Skeletal muscle tissue (tissue), 7 donors: ENCODE measurements around the genes CST4 and CST7.

DNA sequence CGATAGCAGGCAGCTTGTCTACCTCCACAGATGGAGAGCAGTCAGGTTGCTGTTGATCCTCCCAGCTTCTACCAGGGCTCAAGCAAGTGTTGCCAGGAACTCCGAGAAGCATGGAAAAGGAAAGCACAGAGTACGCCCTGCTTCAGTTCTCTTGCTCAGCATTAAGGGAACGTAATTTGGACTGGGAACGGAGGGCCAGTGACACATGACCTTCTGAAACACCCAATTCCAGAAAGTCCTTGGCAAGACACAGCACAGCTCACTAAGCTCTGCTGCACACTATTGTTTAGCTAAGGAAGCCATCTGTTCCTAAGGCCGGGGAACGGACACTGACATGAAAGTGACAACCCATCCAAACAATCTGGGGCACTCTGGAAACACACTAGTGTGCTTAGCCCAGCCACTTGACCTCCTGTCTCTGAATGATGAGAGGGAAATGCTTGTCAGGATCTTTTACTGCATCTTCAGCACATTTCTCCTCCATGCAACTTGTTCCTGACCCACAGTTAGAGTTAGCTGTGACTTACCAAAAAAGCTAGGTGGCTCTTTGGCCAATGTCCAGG, 56.9 kb upstream of the NXT1 start:
- PRO-cap, 3 experiments, result no peak in any of the 3 experiments
- RAMPAGE, long total RNA, result no peak
- RRBS, 2 experiments, result no CpG with 5 or more reads among the region's 7 CpGs

DNA sequence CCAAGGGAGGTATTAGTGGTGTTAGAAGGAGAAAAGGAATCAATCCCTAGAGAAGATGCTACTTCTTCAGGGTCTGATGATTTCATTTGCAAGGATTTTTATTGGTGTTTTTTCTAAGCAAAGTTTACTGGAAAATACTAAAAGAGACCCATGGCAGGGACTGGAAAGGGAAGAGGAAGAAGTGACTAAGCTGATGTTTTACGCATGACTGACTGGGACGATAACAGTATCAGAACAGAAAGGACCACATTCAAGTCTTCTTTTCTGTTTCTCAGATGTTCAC, 18.7 kb upstream of the NXT1 start:
- PRO-cap, 3 experiments, result no peak in any of the 3 experiments
- RAMPAGE, long total RNA, result no peak
- RRBS, 2 experiments, result no CpG with 5 or more reads among the region's 2 CpGs

DNA sequence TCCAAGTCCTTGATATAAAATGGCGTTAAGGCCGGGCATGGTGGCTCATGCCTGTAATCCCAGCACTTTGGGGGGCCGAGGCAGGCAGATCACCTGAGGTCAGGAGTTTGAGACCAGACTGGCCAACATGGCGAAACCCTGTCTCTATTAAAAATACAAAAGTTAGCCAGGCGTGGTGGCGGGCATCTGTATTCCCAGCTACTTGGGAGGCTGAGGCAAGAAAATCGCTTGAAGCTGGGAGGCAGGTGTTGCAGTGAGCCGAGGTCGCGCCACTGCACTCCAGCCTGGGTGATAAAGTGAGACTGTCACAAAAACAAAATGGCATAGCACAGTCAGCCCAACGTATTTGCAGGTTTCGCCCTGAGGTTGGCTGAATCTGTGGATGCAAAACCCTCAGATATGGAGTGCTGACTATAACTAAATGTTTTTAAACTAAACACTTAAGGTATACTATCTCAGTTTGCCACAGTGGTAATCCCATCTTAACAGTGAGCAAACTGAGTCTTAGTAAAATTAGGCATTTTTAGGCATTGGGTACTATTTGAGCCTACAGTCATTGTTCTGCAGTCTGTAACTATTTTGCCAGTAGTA, 2.8 kb downstream of the NXT1 start:
- PRO-cap, 3 experiments, result no peak in any of the 3 experiments
- RAMPAGE, long total RNA, result no peak
- RRBS, 2 experiments, result no CpG with 5 or more reads among the region's 12 CpGs

GRCh38 chr20:23366583-23367098, 4.7 kb downstream of the GZF1 start:
- PRO-cap, 3 experiments, result no peak in any of the 3 experiments
- RAMPAGE, long total RNA, result no peak
- RRBS, 2 experiments, result no CpG with 5 or more reads among the region's 1 CpG

DNA sequence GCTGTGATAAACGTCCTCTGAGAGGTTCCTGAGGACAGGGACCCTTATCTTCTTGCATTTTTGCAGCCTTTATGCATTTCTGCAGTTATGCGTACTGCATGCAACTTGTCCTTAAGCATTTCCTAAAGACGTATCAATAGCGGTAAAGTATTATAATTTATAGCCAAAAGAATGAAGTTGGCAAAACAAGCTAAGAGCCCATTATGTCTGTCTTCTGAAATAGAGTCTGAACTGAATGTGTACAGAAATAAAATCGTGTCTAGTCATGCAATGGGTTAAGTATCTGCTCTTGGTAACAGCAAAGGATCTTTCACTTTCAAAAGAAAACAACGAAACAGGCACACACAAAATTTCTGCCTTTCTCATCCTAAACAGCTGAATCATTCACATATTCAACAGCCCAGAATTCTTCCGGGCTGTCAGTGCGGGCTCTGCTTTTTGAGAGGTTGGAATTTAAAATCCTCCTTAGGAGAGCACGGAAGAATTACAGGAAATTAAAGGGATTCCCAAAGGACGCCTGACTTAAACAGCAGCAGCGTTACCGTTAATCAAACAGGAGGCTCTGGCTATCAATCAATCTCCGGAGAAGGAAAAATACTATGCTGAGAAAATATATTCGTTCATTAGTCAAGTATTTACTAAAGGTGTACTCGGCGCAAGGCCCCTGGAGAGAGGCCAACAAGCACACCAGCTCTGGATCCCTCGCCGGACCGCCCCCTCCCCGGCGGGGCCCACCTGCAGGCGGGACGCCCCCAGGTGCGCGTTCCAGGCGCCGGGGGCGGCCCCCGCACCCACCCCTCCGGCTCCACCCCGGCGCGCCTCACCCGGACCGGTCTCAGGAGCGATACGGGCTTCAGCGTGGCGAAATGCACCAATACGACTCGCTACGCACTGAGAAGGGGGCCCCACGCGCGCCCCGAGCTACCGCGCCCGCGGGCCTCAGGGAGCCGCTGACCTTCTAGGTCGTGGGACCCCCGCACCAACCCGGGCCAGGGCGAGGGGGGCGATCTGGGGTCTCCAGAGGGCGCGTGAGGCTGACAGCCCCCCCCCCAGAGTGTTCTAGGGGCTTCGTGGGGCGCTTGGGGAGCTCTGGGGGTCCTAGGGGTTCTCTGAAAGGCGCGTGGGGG, 1.2 kb downstream of the NAPB start:
- PRO-cap, 3 experiments, result peak in 2 of 3 experiments; most common plus-strand start position 403 of the sequence (in 1); most common minus-strand start position 817 of the sequence (in 1)
- RAMPAGE, long total RNA, result no peak
- RRBS, 2 experiments, result 2 to 4% methylated on average over 11 of the region's 62 CpGs

- PRO-cap, 3 experiments, result no peak in any of the 3 experiments
- RAMPAGE, long total RNA, result no peak
- RRBS, 2 experiments, result no CpG with 5 or more reads among the region's 2 CpGs
Measured at GRCh38 chr20:23491238-23491444, 224 bp downstream of the CST8 start.

DNA sequence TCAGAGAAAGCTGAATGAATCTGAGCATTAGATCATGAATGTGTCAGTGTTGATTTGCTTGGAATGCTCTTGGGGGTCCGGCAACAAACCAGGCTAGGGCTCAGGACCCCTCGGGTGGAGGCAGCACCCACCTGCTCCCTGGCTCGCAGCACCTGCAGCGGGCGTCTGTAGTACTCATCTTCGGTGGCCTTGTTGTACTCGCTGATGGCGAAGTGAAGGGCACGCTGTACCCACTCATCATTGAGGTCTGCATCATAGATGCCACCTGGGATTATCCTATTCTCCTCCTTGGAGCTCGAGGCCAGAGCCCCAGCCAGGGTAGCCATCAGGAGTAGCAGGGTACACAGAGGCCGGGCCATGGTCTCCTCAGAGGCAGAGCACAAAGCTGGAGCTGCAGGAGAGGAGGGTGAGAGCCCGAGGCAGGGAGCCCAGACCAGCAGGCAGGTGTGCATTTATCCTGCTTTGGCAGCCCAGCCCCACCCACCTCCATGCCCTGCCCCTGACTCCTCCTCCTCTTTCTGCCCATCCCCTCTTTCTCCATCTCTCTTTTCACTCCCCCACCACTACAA, at the start of gene CST4:
CST4 (minus strand) TSS at position 428 of the 569 bp plus-strand sequence.
- PRO-cap, 3 experiments, result no peak in any of the 3 experiments
- RAMPAGE, long total RNA, result no peak
- RRBS, 2 experiments, result 67 to 73% methylated on average over 1 of the region's 12 CpGs

DNA sequence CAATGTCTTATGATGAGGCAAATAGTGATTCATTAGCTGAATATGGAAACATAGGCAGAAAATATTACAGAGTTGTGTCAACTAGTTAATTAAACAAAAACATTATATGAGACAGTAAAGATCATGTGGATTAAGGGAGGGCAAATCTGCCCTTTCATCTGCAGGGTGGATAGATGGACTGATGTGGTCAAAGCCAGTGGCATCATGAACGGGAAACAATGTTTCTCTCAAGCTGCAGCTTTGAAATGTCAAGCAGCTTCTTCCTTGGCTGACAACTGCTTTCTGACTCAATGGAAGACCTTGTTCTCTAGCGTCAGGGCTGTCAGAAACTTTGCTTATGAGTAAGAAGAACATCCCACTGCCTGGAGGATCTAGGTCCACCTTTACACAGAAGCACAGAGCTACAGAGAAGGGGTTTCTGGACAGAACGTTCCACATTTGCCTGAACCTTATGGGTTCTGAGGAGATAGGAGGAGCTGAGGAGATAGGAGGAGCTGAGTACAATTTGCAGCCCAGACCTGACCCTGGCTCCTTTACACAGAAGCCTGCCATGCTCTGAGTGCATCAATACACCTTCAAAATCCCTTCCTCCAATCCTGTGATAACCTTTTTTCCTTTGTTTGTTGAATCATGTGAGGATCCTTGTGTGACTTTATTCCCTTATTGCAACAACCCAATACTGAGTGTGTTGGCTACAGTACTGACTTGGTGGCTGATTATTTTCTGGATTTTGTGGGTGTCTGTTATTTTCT, 6.0 kb downstream of the CST5 start:
- PRO-cap, 3 experiments, result no peak in any of the 3 experiments
- RAMPAGE, long total RNA, result no peak
- RRBS, 2 experiments, result no CpG with 5 or more reads among the region's 3 CpGs

DNA sequence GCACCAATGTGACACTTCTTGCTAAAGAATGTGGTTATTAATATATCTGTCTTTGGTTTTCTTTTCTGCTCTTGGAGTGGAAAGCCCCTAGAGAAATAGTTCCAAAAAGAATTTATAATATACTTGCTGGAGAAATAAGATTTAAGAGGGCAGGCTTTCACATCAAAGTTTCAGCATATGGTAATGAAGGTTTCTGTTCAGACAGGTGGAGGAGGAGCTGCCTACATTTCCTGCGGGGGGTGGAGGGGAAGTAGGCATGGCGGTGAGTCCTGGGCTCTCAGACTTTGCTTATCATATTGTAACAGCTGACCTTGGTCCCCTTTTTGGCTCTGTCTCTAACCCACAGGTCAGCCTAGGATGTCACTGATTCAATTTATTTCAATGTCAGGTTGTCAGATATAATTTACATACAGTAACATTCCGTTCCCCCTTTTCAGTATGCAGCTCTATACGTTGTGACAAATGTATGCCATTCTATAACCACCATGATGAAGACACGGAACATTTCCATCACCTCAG, 77.5 kb upstream of the GGTLC1 start:
- PRO-cap, 3 experiments, result no peak in any of the 3 experiments
- RAMPAGE, long total RNA, result no peak
- RRBS, 2 experiments, result no CpG with 5 or more reads among the region's 5 CpGs

DNA sequence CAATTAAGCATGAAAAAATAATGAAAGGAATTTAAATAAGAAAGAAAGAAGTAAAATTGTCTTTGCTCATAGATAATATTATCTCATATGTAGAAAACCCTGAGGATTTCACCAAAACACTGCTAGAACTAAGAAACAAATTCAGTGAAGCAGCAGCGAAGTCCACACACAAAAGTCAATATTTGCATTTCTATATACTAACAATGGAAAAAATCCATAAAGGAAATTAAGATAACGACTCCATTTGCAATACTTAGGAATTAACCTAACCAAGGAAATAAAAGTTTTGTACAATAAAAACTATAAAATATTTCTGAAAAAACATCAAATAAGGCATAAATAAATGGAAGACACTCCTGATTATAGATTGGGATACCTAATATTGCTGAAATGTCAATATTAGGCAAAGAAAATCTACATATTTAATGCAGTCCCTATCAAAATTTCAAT, 62.0 kb upstream of the CST7 start:
- PRO-cap, 3 experiments, result no peak in any of the 3 experiments
- RAMPAGE, long total RNA, result no peak
- RRBS, 2 experiments, result no CpG with 5 or more reads among the region's 2 CpGs

DNA sequence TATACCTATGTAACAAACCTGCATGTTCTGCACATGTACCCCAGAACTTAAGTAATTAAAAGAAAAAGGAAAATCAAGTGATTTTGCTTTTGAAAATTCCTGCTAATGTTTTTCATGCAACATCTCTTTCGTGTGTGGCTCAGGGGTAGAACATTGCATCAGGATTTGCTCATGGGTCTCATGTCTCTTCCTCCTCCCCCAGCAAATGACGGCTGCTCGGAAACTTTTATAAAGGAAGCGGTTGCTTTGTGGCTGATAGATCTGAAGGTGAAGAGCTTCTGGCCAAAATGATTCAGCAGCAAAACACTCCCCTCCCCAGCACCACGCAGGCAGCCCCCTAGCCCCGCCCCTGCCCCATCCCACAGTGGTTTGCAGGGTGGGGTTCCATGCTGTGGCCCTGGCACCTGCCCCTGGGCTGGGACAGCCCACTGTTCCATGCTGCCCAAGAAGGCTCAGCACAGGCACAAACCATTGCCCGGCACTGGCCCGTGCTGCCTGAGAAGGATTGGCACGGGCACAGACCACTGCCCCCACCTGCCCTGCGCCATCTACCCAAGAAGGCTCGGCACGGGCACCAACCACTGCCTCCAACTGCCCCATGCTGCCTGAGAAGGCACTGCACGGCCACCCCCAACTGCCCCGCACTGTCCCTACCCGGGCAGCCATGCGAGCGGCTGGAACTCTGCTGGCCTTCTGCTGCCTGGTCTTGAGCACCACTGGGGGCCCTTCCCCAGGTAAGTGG, at the start of gene CST7:
CST7 (plus strand) TSS at position 428 of the 742 bp plus-strand sequence.
- PRO-cap, 3 experiments, result peak in 1 of 3 experiments; most common plus-strand start position 258 of the sequence (in 1); most common minus-strand start position 155 of the sequence (in 1)
- RAMPAGE, long total RNA, result no peak
- RRBS, 2 experiments, result 88% methylated on average over 3 of the region's 17 CpGs

- PRO-cap, 3 experiments, result peak in 1 of 3 experiments; most common minus-strand start chr20:24980598 (in 1)
- RAMPAGE, long total RNA, result no peak
- RRBS, 2 experiments, result no CpG with 5 or more reads among the region's 18 CpGs
Measured at GRCh38 chr20:24980380-24980673, 12.2 kb downstream of the APMAP start.

DNA sequence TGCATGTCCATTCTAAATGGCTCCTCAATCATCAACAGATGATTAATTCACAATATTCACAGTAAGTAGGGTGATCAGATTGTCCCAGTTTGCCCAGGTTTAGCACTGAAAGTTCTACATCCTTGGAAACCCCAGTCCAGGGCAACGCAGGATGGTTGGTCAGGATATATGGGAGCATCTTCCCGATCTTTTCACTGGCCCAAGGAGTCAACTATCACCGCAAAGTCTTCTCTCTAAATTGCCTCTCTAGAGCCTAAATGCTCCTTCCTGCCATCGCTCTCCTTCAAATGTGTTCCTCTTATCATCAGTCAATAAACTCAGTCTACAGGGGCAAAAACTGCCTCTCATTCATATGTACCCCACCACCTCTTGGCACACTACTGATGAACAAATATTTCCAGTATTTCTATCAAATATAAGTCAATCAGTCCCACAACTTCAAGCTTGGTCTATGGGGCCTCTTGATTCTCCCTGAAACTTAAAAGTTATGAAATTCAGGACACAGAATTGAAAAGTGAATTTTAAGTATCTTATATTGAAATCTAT, 1.2 kb downstream of the APMAP start:
- PRO-cap, 3 experiments, result no peak in any of the 3 experiments
- RAMPAGE, long total RNA, result no peak
- RRBS, 2 experiments, result no CpG with 5 or more reads among the region's 4 CpGs

DNA sequence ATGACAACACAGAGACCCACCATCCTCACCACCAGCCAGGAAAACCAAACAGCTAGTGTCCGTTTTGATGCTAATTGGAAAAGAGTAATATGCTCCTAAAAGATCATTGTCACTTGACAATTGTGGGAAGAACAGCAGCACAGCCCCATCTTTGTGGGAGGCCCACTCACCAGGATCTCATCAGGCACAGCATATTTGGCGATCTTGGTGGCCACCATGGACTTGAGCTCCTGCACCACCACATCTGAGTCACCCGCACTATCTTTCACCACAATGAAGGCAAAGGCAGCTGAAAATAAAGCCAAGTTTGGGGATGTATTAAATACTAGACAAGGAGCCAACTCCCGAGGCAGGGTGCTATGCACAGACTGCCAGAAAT, 16.5 kb upstream of the APMAP start:
- PRO-cap, 3 experiments, result no peak in any of the 3 experiments
- RAMPAGE, long total RNA, result no peak
- RRBS, 2 experiments, result no CpG with 5 or more reads among the region's 4 CpGs

- PRO-cap, 3 experiments, result no peak in any of the 3 experiments
- RAMPAGE, long total RNA, result no peak
- RRBS, 2 experiments, result no CpG with 5 or more reads among the region's 14 CpGs
Measured at GRCh38 chr20:25017190-25017837, 24.8 kb upstream of the APMAP start.

DNA sequence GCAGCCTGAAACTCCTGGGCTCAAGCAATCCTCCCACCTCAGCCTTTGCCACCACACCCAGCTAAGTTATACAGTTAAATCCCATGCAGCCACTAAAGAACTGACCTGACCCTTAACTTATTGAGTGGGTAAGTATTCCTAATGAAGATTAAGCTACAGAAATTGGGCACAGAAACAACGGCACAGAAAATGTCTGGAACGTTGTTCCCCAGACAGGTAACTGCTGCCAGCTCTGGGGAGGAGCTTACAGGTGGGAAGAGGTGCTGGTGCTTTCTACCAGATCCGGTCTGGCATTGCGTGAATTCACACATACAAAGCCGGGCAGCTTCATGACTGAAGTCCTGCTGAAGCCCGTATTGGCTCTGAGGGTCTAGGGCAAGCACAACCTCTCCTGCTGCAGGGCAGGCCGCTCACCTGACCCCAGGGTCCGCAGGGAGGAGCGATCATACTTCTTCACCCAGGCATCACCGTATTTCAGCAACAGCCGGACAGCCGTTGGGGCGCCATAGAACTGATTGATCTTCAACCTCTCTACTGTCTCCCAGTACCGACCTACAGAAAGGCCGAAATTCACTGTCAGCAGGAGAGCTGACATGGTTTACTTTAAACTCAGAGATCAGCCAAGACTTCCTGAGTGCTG, 27.2 kb upstream of the APMAP start:
- PRO-cap, 3 experiments, result no peak in any of the 3 experiments
- RAMPAGE, long total RNA, result no peak
- RRBS, 2 experiments, result no CpG with 5 or more reads among the region's 15 CpGs

- PRO-cap, 3 experiments, result peak in 1 of 3 experiments; most common minus-strand start chr20:25053663 (in 1)
- RAMPAGE, long total RNA, result no peak
- RRBS, 2 experiments, result no CpG with 5 or more reads among the region's 16 CpGs
Measured at GRCh38 chr20:25053007-25053778, 4.7 kb downstream of the ACSS1 start.

DNA sequence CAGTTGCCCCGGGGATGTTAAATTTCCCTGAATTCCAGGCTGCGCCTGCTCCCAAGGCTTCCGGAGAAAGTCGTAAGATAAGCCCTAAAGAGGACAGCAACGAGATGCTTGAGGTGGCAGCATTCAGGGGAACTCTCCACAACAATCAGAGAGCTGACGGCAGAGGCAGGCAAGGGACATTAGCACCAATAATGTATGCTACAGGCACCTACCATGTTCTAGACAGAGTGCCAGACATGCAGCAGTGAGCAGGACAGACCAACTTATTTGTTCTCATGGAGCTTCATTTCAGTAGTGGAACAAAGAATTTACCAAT, 3.5 kb upstream of the ENTPD6 start:
- PRO-cap, 3 experiments, result no peak in any of the 3 experiments
- RAMPAGE, long total RNA, result no peak
- RRBS, 2 experiments, result 81 to 87% methylated on average over 3 of the region's 6 CpGs

DNA sequence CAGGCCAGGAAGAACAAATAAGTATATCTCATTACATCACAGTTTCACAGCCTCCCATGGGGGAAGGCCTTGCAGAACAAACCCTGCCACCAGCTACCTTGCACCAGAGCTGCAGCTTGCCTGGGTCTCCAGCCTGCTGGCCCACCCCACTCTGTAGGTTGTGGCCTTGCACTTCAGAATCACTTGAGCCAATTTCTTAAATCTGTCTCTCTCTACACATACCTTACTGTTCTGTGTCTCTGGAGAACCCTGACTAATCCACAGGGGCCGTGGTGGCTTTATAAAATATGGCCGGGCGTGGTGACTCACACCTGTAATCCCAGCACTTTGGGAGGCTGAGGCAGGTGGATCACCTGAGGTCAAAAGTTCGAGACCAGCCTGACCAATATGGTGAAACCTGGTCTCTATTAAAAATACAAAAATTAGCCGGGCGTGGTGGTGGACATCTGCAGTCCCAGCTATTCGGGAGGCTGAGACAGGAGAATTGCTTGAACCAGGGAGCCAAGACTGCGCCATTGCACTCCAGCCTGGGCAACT, 5.3 kb downstream of the PYGB start:
- PRO-cap, 3 experiments, result no peak in any of the 3 experiments
- RAMPAGE, long total RNA, result no peak
- RRBS, 2 experiments, result no CpG with 5 or more reads among the region's 8 CpGs

DNA sequence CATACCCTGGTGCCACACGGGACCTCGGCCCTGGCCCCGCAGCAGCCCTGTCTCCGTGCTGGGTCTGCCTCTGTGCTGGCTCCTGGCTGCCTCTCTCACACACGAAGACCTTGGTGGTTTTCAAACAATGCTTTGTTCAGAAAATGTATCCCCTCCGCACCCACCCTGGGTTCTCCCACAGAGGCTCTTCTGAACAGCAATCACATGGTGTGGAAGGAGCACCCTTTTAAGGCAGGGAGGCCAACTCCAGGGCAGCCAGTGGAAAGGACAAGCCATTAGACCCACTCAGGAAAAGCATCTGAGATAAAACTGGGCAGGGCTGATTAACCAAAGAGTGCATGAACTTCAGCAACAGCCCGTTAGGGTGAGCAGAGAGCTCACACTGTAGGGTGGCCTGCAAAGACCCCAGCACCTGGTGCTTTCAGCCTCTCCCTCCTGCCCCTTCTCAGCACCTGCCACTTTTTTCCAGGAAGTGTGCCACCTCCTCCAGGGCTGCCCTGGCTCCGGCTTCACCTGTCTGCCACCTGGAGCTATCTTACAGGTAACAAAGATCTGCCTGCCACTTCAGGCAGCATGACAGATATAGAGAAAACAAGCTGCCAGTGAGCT, 71.3 kb downstream of the PYGB start:
- PRO-cap, 3 experiments, result no peak in any of the 3 experiments
- RAMPAGE, long total RNA, result no peak
- RRBS, 2 experiments, result no CpG with 5 or more reads among the region's 8 CpGs